Spleen (tissue), 7 donors: ENCODE results near the genes NOS1AP and HSD17B7.

GRCh38 chr1:161765274-161765770 lies 798 bp upstream of the ATF6 start:
- PRO-cap, 4 experiments, result peak in 4 of 4 experiments; most common plus-strand start chr1:161765385 (in 4); most common minus-strand start chr1:161765389 (in 2)
- RAMPAGE, long total RNA, 4 experiments, result no peak in any of the 4 experiments

DNA sequence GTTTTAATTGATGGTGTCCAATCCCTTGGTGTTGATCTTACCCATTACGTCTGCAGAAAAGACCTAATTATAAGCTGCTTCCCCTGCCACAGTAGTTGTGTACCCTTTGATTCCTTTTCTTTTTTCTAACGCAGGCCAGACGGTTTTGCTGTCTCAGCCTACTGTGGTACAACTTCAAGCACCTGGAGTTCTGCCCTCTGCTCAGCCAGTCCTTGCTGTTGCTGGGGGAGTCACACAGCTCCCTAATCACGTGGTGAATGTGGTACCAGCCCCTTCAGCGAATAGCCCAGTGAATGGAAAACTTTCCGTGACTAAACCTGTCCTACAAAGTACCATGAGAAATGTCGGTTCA lies 35.8 kb downstream of the ATF6 start:
- PRO-cap, 4 experiments, result no peak in any of the 4 experiments
- RAMPAGE, long total RNA, 4 experiments, result no peak in any of the 4 experiments

- PRO-cap, 4 experiments, result no peak in any of the 4 experiments
- RAMPAGE, long total RNA, 4 experiments, result no peak in any of the 4 experiments
These were observed 61.5 kb downstream of the OLFML2B start for GRCh38 chr1:161961963-161962814.

DNA sequence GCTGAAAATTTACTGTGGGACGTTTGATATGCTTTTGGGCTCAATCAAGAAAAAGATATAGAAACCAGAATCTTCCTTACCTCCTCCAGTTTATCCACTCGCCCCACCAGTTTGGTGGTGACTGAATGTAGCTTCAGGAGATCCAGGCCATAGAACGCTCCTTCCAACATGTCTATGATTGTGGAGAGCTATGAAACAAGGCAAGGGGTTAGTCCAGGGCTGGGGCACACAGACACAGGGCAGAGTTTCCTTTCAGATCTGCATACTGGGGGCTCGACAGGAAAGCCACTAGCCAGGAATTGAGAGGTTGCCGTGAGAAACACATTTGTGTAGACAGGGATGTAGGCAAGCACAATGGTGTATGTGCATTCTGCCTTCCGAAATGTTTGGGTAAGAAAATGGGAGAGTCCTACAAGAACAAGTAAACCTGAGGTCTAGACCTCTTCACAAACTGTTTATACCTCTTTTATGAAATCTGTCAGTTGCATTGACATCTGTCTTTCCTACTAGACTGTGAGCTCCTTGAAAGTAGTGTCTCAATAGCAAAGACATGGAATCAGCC lies 6.3 kb downstream of the OLFML2B start:
- PRO-cap, 4 experiments, result no peak in any of the 4 experiments
- RAMPAGE, long total RNA, 4 experiments, result start-site peak on the minus strand in 2 of 4 experiments, centred at positions 134 to 178 of the sequence, 16 to 22 reads per replicate

GRCh38 chr1:162069225-162070498 lies at the start of gene NOS1AP:
NOS1AP (plus strand) TSS chr1:162069691.
- PRO-cap, 4 experiments, result peak in 3 of 4 experiments; most common plus-strand start chr1:162069703 (in 2); most common minus-strand start chr1:162069582 (in 2)
- RAMPAGE, long total RNA, 4 experiments, result no peak in any of the 4 experiments

- PRO-cap, 4 experiments, result no peak in any of the 4 experiments
- RAMPAGE, long total RNA, 4 experiments, result no peak in any of the 4 experiments
These were observed 127.5 kb downstream of the NOS1AP start for GRCh38 chr1:162196965-162197501.

DNA sequence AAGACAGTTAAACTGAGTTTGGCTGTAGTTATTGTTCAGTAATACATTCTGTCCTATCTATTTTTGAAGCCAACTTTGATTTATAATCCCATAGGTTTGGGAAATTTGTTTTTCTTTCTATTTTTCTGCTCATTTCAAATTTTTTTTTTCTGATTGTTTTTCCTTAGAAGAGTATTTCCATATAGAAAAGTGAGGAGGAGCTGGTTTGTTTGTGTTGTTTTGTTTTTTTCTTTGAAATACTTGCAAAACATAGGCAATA lies 81.3 kb downstream of the SPATA46 start:
- PRO-cap, 4 experiments, result no peak in any of the 4 experiments
- RAMPAGE, long total RNA, 4 experiments, result no peak in any of the 4 experiments

DNA sequence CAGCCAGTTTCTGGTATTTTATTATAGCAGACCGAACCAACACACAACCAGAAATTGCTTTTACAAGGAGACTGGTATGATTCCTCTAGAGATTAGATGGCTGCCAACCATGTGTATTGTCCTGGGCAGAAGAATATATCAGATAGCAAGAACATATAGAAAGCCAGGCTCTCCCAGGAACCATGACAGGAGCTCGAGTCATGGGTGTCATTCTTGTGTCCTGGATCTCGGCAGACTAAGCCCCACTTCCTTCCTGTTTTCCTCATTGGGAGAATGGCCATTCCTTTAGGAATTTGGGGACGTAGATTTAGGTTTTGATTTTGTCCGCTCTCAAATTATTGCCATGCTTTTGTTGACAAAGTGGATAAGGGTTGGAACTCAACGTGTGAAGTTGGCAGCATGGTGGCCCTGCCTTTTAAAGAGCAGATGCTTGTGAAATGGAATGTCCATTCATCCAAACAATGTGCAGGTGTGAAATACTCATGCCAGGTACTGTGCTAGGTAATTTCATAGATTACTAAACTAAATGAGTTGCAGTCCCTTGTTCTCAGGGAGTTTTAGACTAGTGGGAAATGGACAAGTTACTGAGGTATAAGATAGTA lies 75.1 kb downstream of the SPATA46 start:
- PRO-cap, 4 experiments, result no peak in any of the 4 experiments
- RAMPAGE, long total RNA, 4 experiments, result no peak in any of the 4 experiments

GRCh38 chr1:162499972-162500365 lies 2.4 kb downstream of the UHMK1 start:
- PRO-cap, 4 experiments, result no peak in any of the 4 experiments
- RAMPAGE, long total RNA, 4 experiments, result no peak in any of the 4 experiments

GRCh38 chr1:162552158-162552804 lies 9.2 kb upstream of the UAP1 start:
- PRO-cap, 4 experiments, result no peak in any of the 4 experiments
- RAMPAGE, long total RNA, 4 experiments, result no peak in any of the 4 experiments

DNA sequence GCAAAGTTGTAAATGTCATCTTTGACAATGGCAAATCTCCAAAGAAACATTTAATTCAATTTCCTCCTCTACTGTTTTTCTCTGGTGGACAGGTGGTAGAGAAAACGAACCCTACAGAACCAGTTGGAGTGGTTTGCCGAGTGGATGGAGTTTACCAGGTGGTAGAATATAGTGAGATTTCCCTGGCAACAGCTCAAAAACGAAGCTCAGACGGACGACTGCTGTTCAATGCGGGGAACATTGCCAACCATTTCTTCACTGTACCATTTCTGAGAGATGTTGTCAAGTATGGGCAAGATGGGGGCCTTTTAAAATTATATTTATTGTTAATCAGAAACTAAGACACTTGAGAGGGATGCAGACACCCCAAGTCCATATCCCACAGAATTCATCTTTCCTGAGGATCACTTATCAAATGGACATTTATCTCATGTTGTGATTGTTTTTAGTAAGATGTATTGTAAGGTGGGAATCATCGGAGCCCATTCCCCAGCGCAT lies 25.9 kb downstream of the UAP1 start:
- PRO-cap, 4 experiments, result no peak in any of the 4 experiments
- RAMPAGE, long total RNA, 4 experiments, result no peak in any of the 4 experiments

- PRO-cap, 4 experiments, result no peak in any of the 4 experiments
- RAMPAGE, long total RNA, 4 experiments, result no peak in any of the 4 experiments
These were observed 19.4 kb upstream of the DDR2 start for GRCh38 chr1:162612537-162613529.

GRCh38 chr1:162687496-162688282 lies 55.4 kb downstream of the DDR2 start:
- PRO-cap, 4 experiments, result no peak in any of the 4 experiments
- RAMPAGE, long total RNA, 4 experiments, result no peak in any of the 4 experiments

- PRO-cap, 4 experiments, result peak in 3 of 4 experiments; most common plus-strand start chr1:162790789 (in 1); most common minus-strand start chr1:162790518 (in 3)
- RAMPAGE, long total RNA, 4 experiments, result start-site peak on the plus strand in 2 of 4 experiments, at chr1:162790702-162790762 at its widest, 83 to 84 reads per replicate
These were observed at the start of gene HSD17B7 for GRCh38 chr1:162790156-162791114. HSD17B7 (plus strand) TSS chr1:162790702.

- PRO-cap, 4 experiments, result no peak in any of the 4 experiments
- RAMPAGE, long total RNA, 4 experiments, result no peak in any of the 4 experiments
These were observed 36.0 kb downstream of the RGS5 start for GRCh38 chr1:163166688-163167057.

- PRO-cap, 4 experiments, result no peak in any of the 4 experiments
- RAMPAGE, long total RNA, 4 experiments, result no peak in any of the 4 experiments
These were observed 238.2 kb upstream of the PBX1 start for GRCh38 chr1:164320800-164321186.

GRCh38 chr1:164459009-164459456 lies 100.0 kb upstream of the PBX1 start:
- PRO-cap, 4 experiments, result no peak in any of the 4 experiments
- RAMPAGE, long total RNA, 4 experiments, result no peak in any of the 4 experiments

GRCh38 chr1:164560850-164561464 lies 2.0 kb downstream of the PBX1 start:
- PRO-cap, 4 experiments, result no peak in any of the 4 experiments
- RAMPAGE, long total RNA, 4 experiments, result no peak in any of the 4 experiments

DNA sequence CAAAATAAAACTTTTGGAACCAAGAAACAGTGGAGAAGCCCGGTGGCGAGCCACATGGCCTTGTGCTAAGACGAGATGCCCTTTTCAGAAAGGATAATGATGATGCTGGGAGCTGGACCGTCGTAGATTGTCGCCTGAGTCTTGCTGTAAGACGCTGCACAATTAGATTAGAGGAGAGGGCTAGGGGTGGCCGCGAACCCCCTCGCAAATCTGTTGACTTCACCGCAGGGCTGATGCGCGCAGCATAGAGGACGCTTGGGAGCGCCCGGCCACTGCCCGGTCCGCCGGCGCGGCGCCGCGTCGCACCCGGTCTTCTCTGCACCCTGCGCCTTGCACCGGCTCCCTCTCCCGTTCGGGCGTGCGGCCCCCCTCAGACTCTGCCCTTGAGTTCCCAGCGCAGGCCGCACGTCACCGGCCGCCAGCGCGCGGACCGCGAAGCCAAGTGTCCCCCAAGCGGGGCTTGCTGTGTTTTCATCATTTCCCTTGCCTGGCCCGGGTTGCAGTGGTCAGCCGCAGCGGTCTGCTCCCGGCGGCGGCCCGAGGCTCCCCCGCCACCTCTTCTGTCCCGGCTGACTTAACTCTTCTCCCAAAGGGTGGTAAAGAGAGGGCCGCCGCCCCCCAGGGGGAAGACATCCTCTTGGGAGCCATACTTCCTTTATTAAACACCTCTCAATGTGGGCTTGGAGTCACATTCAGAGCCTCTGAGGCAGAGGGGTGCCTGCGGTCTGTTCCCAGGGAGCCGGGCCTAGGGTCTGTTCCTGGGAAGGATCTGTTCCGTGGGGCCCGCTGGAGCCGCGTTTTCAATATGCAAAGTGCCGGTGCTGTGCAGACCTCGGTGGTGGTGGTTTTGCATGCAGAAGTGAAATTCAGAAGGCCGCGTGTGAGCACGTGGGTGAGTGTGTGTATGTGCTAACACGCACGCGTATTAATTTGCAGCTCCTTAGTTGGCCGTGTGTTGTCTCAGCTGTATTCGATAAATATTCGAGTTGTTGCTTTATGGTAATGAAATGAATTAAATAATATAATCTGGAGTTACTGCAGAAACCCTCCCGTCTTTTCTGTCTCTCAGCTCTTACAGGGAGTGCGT lies 17.5 kb downstream of the PBX1 start:
- PRO-cap, 4 experiments, result no peak in any of the 4 experiments
- RAMPAGE, long total RNA, 4 experiments, result no peak in any of the 4 experiments

DNA sequence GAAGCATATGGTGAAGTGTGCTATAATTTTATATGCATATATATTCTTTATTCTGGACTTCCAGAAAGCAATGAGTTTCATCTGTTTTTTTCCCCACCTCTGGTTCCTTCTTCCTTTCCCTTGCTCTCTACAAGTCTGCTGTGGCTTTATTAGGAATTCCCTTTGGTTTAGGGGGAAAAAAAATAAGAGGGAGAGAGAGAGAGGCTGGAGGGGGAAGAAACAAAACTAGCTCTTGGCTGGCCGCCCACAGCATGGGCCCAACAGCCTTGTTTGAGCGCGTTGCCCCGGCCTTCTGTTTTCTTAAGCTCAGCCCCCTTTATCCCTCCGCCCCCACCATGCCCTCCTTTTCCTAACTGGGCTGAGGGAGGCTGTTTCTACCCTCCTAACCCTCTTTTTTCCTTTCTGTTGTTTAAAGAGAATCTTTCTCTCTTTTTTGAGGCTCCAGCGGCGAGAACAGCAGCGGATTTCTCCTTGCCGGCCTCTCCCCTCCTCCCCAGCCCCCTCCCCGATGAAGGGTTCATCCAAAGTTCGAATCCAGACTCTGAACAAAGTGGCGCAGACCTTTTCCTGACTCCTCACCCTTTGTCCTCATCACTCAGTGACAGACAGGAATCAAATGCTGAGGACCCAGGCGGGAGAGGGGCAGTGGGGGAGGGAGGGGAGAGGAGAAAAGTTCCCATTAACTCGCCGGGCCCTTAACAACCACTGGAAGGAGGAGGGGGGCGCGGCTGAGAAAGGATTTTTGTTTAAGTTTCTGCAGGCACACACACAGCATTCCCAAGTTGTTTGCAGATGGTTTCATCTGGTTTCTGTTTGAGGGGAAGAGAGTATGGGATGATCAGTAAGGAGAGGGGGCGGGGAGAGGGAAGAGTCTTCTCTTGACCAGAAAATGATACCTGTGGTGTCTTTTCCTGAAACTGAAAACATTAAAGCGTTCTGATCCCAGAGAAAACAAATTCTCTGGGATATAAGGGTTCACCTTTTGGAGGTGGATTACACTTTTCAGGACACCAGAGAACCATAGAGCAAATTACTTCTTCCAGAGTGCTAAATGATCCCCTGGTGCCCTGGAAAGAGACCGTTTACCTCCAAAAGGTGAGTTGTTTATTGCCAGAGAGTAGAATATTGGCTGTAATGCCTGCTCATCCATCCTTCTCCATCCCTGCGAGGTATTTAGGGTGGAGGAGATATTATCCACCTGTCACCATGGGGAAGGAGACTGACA lies 29.9 kb downstream of the PBX1 start:
- PRO-cap, 4 experiments, result peak in 2 of 4 experiments; most common plus-strand start position 738 of the sequence (in 1); most common minus-strand start position 492 of the sequence (in 2)
- RAMPAGE, long total RNA, 4 experiments, result no peak in any of the 4 experiments